Myometrial cell (primary cell): ENCODE results near the genes VSIG1, PAK3, CAPN6 and ALG13.

- RAMPAGE, long total RNA, result no peak
These were observed 46.5 kb downstream of the PRPS1 start for GRCh38 chrX:107674929-107675144.

DNA sequence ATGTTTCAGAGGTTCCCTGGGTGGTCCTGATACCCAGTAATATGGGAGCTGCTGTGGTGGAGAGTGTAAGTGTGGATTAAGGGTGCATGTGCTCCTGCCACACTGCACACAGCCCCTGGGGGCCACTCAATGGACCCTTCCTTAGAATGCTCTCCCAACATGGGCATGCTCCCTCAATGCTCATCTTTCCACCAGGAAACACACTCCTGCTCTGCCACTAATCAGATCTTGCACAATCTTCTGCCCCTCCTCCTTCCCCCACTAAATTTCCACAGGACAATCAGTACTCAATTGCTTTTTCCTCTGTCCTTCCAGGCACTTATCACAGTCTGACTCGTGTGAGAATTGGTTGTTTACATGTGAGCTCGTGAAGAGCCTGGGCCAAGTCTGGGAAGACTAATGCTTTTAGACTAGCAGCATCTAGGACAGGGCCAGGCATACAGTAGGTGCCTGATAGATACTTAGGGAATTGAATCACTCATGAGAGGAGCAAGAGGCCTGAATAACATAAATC is 54.8 kb downstream of the PRPS1 start:
- RAMPAGE, long total RNA, result no peak

DNA sequence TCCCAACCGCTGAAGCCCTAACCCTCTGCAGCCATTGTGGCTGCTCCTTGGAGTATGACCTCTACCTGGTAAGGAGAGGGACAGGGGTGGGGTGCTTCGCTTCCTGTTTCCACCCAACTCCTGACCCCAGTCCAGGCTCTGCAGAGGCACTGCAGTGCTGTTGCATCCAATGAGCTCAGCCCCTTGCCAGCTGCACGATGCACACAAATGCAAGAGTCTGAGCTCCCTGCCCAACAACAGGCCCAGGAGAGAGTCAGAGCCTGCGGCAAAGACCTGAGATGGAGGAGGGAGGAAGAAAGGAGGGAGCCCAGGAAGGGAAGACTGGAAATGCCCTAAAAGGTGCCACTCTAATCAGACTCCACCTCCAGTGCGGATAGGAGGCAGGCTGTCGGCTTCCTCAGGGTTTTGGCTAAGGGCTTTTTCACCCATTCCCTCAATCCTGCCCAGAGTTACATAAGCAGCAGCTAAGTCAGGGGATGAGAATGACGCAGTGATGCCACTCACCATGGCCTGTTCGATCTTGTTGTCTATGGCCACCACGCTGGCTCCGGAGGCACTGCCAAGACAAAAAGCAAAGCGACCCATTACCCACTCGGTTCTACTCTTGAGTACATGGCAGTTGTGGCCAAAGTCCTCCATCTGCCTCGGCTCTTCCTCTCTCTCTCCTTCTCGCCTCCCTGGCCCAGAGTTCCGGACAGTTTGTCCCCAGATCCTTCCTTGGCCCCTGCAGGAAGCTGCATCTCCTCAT is 60.0 kb downstream of the TSC22D3 start:
- RAMPAGE, long total RNA, result no peak

DNA sequence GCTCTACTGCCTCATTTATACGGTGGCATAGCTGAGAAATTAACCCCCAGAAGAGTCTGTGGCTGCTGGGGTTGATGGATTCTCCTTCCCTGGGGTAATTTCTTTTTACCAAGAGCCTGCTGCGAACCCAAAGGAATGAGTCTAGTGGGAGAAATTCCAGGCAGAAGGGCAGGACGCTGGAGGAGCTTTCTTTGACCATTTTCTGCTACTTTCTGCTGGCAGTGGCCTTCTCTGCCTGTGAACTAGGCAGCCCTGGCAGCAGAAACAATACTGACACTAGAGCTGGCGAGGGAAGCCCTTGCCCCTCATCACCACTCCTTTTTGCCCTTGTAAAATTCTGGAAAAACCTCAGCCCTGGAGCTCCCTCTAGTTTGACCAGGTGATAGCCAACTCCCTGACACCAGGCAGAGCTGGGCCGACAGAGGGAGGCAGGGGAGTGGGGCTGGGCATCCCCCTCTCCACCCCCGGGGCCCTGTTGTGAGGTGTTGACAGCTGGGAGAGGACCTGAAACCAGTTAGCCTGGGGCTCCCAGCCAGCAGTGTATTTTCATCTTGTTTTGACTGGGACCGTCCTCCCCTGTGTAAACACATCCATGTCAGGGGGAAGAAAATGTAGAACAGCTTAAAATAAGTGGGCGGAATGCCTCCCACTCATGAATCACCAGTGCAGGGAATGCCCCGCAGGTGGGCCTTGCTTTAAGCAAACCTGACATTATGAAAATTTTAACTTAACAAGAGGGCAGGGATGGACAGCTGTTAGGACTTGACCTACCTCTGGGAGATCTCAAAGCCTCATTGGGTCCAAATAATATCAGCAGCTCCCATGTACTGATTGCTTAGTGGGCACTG is 46.1 kb downstream of the TSC22D3 start:
- RAMPAGE, long total RNA, result no peak

DNA sequence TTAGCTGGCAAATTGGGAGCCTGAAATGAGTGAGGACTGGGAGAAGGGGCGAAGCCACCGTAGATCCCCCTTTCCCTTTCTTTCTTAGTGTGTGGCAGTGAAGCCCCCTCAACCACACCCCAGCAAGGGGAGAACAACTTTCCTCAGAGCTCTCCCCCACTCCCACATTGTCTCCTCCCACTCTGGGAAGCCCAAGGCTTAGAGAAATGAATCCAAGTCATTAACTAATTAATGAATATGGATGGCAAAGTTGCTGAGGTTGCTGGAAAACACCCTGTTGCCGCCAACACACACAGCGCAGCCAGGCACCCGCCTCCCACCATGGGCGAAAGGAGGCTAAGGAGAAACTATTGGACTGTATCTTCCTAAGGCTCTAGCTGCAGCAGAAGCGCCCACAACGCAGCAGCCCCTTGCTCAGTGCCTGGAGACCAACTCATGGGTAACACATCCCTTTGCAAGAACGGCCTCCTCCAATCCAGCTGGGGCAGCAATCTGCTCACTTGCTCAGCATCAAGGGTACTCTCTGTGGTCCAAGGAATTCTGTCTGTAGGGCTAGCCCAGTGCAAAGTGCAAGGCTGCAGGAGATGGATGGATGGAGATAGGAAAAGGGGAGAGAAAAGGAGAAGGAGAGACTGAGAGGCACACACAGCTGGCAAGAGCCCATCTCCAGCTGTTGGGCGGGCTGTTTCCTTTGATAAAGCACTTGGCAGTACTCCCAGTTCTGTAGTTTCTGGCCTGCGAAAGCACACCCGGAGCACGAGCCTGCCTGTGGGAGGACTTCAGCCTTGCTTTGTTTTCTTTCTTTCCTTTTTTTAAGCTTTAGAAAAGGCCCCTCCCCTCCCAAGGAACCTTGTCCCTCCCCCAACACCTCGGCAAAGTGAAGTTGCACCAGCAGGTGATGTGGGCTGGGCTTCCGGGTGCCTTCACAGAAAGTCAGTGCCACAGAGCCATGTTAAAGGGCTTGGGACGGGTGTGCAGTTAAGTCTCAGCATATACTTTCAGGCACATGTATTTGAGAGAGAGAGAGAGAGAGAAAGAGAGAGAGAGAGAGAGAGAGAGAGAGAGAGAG is 34.0 kb downstream of the TSC22D3 start:
- RAMPAGE, long total RNA, result no peak

- RAMPAGE, long total RNA, result no peak
These were observed 8.8 kb downstream of the TSC22D3 start for GRCh38 chrX:107766595-107767420.

DNA sequence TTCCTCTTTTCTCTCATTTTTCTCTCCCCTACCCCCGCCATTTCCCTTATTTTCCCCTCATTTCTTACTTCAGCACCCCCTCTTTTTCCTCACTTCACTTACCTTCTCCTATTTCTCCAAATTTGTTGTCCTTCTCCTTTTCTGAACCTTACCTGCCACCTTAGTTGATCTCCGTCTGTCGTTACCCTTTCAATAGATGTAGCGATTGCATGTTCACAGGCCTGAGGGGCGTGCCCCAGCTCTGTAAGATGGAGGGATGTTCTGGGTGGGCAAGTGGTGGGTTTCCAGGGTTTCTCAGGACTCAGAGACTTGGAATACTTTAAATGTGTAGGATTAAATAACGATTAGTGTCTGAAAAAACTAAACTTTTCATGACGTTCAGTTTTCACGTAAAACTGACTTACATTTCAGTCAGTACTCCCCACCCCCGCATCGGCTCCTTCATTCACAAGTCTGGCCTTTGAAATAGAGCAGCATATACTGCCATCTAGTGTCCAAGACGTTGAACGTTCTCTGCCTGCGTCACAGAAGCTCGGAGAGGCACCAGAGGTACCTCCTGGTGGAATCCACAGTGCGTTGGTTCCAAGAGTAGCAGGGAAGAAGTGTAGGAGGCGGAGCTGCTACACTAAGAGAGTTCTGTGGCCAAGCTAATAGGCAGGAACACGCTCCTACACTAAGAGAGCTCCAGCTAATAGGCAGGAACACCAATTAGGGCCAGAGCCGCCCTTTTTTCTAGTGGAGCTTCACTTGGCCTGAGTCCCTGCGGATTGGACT is 478 bp upstream of the NCBP2L start:
- RAMPAGE, long total RNA, result no peak

DNA sequence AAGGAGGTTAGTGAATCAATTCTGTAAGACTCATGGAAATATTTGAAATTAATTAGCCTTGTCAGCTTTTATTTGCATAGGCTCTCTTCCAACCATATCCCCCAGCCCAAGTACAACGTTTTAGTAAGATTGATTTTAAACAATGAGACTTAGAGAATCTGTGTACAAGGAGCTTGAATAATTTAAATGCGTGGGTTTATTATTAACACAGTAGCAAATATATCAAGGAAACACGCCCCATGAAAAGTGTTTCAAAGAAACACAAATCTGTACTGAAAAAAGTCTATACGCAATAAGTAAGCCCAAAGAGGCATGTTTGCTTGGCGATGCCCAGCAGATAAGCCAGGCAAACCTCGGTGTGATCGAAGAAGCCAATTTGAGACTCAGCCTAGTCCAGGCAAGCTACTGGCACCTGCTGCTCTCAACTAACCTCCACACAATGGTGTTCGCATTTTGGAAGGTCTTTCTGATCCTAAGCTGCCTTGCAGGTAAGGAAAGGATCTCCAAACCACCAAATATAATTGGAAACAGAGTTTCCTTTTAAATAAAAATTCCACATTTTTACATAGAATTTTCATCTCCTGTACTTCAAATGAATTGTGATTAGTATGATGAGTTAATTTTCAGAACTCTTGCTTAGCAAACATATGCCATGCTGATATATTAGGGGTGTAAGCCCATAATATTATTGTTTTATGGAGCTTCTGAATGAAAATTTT is at the start of gene VSIG1:
TSS of gene VSIG1 (plus strand) at position 374 of the 719 bp plus-strand sequence.
- RAMPAGE, long total RNA, result no peak

GRCh38 chrX:108091938-108092419 is 401 bp downstream of the ATG4A start:
- RAMPAGE, long total RNA, result no peak

DNA sequence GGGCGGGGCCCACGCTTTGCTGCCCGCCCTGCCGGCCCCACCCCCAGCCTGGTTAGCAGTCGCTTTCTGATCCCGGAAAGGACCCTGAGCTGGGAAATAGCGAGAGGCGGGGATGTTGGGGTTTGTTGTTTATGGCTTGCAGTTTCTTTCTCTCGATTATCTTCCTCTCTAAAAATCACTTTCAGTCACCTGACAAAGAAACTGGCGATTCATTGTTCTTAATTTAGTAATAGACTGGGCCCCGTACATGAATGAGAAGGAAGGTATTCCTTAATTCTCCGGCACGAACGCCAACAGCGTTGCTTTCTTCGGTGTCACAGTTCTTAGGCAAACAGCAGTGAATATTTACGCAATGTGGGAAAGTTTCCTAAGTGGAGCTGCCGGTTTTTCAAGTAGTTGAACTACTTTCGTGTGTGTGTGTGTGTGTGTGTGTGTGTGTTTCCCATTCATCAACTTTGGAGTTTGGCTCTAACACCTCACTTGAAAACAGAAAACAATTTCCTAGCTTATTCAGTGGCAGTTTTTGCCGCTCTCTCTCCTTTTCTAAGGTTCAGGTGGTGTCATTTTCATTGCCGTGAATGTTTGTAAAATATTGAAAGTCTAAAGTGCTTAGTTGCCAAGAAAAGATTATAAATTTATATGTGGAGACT is 632 bp downstream of the NXT2 start:
- RAMPAGE, long total RNA, result start-site peak on the plus strand centred at position 53 of the sequence, 79 bp wide, 16 and 16 reads in 2 replicates

DNA sequence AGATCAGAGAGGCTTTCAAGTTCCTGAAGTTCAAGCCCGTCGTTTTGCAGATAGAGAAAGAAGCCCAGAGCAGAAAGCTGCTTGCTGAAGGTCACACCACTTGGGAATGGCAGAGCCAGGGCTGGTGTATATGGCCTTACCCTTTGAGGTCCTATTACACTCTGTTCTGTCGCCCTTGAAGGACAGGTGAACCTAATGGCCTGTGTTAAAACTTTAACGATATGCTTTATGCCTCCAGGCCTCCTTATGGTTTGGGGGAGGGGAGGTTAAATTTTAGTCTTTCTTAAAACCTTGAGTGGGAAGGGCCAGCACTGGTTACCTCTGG is 19.9 kb downstream of the TMEM164 start:
- RAMPAGE, long total RNA, result no peak

DNA sequence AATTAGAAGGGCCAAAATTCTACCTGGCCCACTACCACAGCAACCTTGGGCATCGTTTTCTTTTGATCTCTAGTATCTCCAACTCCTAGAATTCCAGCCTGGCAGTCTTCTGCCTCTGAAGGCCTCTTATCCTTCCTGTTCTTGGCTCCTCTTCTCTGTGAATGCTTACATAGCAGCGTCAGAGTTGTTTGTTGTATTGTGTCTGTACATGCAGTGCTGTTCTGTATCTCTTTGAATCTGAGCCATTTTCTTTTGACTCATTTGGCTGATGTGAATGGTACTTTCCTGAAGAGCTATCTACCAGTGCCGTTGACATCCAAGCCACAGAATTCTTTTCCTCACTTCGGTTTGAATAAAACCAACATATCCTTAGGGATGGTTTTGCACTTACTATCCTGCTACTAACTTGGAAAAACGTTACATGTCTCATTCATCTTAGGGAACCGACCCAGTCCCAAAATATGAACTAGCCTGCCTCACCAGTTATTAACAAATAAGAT is 79.3 kb downstream of the TMEM164 start:
- RAMPAGE, long total RNA, result no peak

DNA sequence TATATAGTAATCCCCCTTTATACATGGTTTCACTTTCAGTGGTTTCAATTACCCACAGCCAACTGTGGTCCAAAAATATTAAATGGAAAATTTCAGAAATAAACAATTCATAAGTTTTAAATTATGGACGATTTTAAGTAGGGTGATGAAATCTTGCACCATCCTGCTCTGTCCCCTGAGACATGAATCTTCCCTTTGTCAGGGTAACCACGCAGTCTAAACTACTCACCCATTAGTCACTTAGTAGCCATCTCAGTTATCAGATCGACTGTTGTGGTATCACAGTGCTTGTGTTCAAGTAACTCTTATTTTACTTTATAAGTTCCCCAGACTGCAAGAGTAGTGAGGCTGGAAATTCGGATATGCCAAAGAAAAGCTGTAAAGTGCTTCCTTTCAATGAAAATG is 5.4 kb downstream of the GNG5B start:
- RAMPAGE, long total RNA, result no peak

DNA sequence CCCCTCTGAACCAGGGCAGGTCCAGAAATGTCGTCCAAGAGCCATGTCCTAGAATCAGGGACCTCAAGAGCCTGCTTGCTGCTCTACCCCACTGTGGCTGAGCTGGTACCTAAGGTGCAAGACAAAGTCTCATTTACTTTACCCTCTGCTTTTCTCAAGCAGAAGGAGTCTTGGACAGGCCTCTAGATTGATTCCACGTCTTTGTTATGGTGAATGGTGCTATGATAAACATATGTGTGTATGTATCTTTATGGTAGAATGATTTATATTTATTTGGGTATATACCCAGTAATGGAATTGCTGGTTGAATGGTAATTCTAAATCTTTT is 42.5 kb upstream of the TDGF1P3 start:
- RAMPAGE, long total RNA, result no peak

DNA sequence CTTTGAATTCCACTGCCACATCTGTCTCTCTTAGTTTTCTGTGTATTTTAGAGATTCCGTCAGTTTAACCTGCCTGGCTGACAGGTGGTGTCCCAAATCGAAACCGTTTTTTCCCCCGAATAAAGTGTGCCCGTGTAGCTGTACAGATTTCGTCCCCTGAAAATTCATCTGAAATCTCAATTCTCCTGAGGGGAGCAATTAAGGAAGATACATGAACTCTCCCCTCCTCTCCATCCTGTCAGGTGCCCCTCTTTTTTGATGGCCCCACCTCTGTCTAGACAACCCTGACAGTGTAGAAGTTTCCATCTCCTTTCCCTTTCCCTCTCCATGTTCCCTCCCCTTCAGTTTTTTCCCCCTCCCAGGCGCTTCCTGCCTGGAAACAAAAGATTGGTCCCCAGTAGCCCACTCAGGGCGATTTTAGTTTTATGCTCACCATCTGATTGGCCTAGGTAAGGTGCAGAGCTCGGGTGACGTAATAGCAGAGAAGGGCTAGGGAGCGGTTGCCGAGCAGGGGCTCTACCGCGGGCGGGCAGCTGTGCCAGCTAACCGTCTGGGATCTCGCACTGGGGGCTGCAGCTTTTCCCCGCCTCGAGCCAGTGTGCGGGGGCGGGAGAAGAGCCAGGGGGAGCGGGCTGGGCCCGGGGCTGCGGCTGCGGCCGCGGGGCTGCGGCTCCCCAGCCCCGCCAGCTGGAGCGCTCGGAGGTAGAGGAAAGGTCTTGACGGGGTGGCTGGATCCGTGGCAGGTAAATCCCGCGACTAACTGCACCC is at the start of gene PAK3:
TSS of gene PAK3 (plus strand) at position 519 of the 768 bp plus-strand sequence.
- RAMPAGE, long total RNA, result no peak

DNA sequence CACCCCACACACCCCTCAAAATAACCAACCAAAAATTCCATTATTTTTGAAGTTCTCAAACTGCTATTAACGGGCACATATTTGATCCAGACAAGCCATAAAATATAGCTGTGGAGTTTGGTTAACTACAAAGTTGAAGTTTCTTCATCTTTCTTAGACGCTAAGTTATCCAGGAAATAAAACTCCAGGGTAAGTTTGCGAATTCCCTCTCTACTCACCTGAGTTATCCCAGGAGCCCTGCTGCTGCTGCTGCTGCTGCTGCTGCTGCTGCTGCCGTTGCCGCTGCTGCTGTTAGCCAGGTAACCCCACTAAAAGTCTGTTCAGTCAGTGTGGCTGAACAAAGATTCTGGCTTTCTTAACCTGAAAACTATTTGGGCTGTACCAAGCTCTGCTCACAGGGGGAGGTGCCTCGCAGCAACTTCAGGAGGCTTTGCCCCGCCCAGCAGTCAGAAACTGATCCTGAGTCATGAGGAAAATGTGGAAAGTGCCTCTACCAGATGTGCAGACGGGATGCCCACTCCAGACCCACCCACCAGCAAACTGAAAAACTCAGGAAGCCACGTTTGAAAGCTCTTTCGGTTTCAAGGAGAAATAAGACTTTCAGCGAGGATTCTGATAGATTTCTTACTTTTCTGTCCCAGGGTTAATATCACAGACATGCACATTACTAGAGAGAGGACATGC is at the start of gene CAPN6:
TSS of gene CAPN6 (minus strand) at position 331 of the 684 bp plus-strand sequence.
- RAMPAGE, long total RNA, result no peak

DNA sequence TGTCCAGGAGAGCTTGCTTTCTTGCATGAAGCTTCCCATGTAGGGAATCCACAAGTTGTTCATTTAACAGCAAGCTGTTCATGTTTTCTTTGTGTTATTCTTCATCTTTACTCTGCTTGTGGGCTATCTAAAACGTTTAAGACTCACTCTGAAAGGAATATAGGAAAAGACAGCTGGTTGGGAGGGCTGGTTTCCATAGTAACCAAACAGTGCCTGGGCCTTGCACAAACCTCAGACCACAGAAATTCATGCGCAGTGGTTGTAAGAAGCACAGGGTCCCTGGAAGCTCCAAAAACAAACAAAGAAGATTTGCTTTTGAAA is 7.7 kb downstream of the SERTM2 start:
- RAMPAGE, long total RNA, result no peak

- RAMPAGE, long total RNA, result start-site peak on the plus strand at chrX:111681181-111681221, 342 and 781 reads in 2 replicates
These were observed at the start of gene ALG13 for GRCh38 chrX:111680657-111681450. ALG13 (plus strand) TSS chrX:111681170.

DNA sequence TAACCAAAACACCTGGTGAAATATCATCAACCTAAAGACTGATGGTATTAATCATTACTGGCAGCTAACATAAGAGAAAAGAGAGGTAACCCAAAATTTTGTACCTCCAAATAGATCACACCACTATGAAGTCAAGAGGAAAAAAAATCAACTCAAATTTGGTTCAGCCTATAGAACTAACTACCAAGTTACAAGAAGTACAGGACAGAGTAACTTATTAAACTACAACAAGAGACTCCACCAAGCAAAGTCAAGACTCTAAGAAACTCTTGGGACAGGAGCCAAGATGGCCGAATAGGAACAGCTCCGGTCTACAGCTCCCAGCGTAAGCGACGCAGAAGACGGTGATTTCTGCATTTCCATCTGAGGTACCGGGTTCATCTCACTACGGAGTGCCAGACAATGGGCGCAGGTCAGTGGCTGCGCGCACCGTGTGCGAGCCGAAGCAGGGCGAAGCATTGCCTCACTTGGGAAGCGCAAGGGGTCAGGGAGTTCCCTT is 38.6 kb upstream of the LHFPL1 start:
- RAMPAGE, long total RNA, result no peak

GRCh38 chrX:114040546-114041310 is 543.2 kb upstream of the HTR2C start:
- RAMPAGE, long total RNA, result no peak